Measurements from ENCODE around the gene OLFML2A.

GRCh38 chr9:124531886-124532433 is 24.8 kb upstream of the NR5A1 start:
- RRBS, result no CpG with 5 or more reads among the region's 7 CpGs

DNA sequence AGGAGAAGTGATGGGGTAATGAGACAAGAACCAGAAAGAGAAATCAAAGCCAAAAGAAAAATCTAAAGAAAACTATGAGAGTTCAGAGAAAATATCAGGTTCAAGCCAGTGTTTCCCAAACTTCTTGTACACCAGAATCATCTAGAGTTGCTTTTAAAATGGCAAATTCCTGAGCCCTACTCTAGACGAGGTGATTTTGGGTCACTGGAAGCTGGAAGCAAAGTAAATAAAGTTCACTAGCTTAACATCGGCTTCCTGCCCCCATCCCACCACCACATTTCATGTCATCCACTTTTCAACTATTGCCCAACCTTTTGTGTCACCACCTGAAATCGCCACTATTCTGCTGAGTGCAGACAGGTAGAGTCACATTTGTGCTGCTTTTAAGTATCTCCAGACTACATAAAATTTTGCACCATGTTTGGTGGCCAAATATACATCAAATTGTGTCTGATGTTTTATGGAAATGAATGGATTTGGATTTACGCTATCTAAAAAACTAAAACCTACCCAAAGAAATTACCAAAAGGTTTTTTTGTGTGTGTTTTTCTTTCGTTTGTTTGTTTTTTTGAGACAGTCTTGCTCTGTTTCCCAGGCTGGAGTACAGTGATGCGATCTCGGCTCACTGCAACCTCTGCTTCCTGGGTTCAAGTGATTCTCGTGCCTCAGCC is 76.2 kb downstream of the NR6A1 start:
- RRBS, result no CpG with 5 or more reads among the region's 8 CpGs

DNA sequence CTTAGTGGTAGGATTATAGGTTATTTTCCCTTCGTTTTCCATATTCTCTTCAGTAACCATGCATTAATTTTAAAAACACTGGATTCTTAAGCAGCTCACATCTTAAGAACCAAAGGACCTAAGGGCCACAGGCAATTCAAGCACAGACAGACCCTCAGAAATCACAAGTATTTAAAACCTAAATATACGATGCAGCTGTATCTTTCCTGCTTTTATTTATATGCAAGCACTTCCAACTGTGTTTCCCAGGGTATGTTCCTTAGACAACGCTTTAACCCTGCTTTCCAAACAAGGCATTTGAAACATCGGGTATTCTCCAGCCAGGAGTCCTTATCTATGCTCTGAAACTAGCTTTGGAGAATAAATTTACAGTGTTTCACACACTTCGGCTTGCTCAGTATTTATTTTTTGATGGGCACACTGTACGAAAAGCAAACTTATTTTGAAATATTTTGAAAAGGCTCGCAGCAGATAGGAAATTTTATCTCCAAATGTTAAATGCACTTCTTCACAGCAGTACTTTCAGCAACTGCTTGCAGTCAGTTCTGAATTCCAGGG is 13.5 kb downstream of the NR6A1 start:
- RRBS, result no CpG with 5 or more reads among the region's 7 CpGs

- RRBS, result 6% methylated on average over 11 of the region's 87 CpGs
Observed at GRCh38 chr9:124776825-124777612, at the start of gene OLFML2A. Gene OLFML2A, plus strand, starts transcription at chr9:124777133.

DNA sequence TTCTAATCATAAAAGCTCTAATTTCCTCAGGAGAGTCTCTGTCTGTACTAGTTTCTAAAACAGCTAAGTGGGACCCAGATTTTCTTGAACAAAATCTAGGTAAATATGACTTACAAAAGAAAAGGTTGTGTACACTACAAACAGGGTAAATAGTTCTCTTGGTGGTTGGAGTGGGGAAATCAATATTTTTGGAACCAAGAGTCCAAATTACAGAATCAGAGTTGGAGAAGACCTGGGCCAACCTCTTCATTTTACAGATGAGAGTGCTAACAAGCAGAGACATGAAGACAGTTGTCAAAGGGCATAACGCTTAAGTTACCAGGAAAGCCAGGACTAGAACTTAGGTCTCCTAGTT is 9.2 kb upstream of the GOLGA1 start:
- RRBS, result no CpG with 5 or more reads among the region's 1 CpG

GRCh38 chr9:125291429-125292215 is 30.0 kb downstream of the GAPVD1 start:
- RRBS, result no CpG with 5 or more reads among the region's 5 CpGs

GRCh38 chr9:125337220-125337680 is 75.6 kb downstream of the GAPVD1 start:
- RRBS, result no CpG with 5 or more reads among the region's 8 CpGs

DNA sequence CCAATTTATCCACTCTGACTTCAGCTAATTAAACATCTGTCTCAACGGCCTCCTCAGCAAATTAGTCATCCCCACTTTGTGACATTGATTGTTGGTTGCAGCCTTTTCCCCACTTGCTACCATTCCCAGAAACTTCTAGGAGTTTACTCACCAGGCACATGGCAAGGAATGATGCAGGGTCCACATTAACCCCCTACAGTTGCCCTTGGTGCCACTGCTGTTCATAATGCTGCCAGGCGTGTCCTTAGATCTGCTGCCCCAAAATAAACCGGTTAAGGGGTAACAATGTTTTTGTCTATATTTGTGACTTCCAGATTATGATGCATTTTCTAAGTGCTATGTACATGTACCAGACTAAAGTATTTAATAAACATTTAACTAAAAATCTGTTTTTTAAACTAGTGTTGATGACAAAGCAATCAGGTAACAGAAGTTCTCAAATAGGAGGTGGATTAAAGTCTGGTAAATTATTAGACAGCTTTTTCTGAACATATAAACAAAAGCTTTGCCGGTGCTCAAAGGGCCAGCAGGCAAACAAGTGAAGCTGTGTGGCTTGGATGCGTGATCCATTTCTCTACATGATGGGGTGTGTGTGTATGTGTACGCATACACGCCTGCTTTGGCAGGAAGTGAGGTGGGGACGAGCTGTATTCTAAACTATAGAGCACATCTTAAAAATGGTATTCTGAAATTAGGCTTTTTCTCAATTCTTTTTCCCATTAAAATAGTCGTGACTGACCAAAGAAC is 174.3 kb downstream of the MAPKAP1 start:
- RRBS, result no CpG with 5 or more reads among the region's 9 CpGs

- RRBS, result no CpG with 5 or more reads among the region's 11 CpGs
Observed at GRCh38 chr9:125649729-125650894, 56.9 kb downstream of the MAPKAP1 start.

- RRBS, result no CpG with 5 or more reads among the region's 40 CpGs
Observed at GRCh38 chr9:125745716-125746432, 1.3 kb upstream of the PBX3 start.

DNA sequence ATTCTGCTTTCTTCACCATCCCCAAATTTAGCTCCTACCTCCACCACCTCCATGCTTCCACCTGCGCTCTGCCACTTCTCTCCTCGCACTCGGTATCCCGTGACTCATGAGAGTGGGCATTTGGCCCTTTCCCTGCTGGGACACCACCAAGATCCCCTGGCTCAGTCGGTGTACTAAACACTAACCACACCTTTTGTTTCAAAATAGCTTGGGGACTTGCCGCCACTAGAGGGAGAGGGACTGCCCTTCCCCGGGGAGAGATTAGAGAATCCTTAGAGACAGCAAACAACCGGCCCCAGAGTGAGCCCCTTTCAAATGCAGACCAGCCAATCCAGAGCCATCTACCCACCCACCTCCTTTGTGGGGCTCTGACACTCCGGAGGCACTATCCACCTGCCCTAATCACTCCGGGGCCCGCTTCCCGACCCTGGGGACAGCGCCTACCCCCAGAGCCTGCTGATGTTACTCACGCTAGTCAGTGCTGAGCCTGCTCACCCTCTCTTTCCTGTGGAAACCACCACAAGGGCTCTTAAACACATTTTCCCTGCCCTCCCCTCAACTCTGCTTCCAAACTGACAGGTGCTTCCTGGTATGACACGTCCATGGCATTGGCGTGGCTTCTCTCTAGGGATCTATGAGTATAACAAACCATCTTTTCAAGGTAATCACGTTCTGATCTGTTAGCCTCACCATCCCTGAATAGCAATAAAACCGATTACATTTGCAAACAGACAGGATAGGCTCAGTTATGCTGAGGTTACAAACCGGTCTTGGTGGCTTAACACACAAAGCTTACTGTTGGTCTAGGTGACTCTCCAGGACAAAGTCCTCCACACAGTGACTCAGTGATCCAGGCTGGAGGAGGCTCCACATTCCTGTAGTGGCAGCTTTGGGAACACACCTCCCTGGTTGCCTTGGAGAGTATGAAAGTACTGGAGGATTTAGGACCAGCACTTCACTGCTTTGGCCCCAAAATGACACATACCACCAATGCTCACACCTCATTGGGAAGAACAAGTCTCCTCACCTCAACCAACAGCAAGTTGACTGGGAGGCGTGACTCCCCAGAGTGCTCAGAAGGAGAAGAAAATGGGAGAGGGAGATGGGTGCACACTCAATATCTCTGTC is 180.1 kb upstream of the MVB12B start:
- RRBS, result 23% methylated on average over 3 of the region's 20 CpGs

DNA sequence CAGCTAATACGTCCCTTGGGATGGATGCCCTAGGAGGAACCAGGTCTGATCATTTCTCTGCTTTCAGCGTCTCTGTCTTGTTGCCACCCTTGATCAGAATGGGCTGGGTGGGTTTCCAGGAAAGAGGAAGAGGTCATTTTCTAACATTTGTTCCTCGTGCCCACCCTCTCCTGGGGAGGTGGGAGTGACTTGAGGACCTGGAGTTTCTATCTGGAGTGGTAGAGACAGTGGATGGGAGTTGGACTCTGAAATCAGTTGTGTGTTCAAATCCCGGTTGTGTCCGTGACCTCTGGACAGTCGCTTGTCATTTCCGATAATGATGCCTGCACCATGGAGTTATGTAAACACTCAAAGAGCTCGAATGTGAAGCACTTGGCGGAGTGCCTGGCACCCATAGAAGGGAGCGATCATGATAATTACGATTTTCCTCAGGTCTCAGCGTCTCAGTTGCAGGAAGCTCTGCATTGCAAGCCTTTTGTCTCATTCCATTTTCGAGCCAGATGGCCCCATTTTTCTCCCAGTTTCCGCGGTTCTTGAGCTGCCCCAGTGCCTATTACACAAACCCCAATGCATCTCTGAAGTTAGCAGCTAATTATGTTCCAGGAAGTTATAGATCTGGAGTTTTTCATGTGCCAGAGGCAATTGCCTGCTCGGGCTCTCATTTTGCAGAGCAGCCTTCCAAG is 175.6 kb upstream of the MVB12B start:
- RRBS, result no CpG with 5 or more reads among the region's 16 CpGs

DNA sequence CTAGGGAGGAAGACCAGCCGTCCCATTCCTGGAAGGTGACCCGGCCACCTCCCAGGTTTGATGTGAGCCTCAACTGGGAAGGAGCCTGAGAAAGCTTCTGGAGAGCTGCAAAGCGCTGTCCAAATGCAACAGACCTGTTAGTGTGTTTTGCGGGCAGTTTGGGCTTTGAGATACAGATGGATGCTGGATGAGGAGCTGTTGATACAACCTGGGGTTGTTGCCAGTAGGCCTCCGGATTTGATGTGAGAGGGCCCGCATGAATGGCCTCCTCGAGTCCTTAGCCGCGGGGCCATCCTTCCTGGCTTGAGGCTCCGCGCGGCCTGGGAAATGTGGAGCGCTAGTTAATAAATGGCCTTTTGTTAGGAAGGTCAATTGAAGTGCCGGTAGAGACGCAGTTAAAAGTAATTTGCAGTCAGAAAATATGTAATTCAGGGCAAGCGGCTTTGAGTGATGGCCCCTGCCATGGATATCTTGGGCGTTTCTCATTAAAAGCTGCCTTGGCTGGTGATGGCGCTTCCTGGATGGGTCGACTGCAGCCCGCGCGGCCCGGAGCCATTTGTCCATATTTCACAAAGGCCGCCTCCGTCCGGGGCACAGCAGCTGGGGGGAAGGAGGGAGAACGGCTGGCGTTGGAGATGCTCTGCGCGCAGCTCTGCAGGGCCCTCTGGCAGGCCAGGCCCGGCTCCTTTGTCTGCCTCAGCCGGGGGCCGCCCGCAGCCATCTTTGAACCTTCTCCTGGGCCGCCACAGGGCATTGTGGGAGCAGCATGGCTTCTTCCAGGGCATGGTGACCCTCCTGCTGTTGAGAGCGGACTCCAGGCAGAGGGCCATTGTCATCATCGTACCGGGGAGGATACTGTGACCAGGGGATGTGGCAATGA is 11.2 kb downstream of the MVB12B start:
- RRBS, result 10% methylated on average over 4 of the region's 38 CpGs

- RRBS, result no CpG with 5 or more reads among the region's 16 CpGs
Observed at GRCh38 chr9:126386327-126387263, 60.0 kb downstream of the MVB12B start.

GRCh38 chr9:126389957-126390295 is 63.3 kb downstream of the MVB12B start:
- RRBS, result no CpG with 5 or more reads among the region's 2 CpGs

GRCh38 chr9:126471017-126471523 is 142.7 kb upstream of the LMX1B start:
- RRBS, result 63% methylated on average over 8 of the region's 16 CpGs

DNA sequence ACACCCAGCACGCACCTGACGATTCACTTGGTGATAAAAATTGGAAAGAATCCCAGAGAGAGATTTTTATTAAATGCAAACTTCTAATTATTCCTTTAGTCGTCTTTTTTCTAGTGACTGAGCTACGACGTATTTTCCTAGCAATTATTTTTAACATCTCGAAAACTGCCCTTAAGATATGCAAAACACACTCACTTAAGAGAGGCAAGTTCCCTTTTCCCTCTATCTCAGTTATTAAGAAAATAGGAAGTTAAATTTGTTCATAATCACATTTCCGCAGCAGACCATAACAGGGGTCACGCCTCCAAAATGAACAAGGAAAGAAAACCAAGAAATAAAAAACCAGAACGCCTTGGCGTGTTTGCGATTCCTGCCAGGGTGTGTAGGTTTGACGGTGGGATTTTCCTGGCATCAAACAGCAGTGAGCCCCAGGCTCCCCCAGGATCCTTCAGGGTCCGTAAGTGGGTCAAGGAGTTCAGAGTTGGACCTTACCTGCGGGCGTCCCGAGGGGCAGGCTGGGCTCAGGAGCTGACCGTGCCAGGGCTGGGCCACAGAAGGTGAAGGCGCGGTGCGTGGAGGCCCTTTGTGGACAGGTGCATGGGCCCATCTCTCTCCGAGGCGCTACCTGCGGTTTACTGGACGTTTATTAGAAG is 80.1 kb upstream of the LMX1B start:
- RRBS, result no CpG with 5 or more reads among the region's 24 CpGs

GRCh38 chr9:126956750-126957645 is 42.4 kb downstream of the RALGPS1 start:
- RRBS, result no CpG with 5 or more reads among the region's 10 CpGs

- RRBS, result no CpG with 5 or more reads among the region's 2 CpGs
Observed at GRCh38 chr9:126957646-126957974, 43.0 kb downstream of the RALGPS1 start.

- RRBS, result no CpG with 5 or more reads among the region's 10 CpGs
Observed at GRCh38 chr9:126993888-126994689, 79.5 kb downstream of the RALGPS1 start.

All from epidermal melanocyte (primary cell).